ENCODE measurements around the gene ARSH.

- RRBS, result no CpG with 5 or more reads among the region's 17 CpGs
Measured at GRCh38 chrX:349284-349870, 30.8 kb upstream of the GTPBP6 start.

DNA sequence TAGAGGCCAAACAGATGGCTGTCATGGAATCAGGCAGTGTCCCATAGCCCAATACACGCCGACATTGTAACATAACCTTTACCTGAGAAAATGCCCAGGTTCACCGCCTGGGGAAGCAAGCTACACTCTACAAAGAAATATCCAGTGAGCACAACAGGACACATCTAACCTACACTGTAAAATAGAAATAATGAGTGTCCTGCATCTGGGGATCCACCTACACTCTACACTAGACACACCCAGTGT is 242.2 kb downstream of the CRLF2 start:
- RRBS, result no CpG with 5 or more reads among the region's 3 CpGs

DNA sequence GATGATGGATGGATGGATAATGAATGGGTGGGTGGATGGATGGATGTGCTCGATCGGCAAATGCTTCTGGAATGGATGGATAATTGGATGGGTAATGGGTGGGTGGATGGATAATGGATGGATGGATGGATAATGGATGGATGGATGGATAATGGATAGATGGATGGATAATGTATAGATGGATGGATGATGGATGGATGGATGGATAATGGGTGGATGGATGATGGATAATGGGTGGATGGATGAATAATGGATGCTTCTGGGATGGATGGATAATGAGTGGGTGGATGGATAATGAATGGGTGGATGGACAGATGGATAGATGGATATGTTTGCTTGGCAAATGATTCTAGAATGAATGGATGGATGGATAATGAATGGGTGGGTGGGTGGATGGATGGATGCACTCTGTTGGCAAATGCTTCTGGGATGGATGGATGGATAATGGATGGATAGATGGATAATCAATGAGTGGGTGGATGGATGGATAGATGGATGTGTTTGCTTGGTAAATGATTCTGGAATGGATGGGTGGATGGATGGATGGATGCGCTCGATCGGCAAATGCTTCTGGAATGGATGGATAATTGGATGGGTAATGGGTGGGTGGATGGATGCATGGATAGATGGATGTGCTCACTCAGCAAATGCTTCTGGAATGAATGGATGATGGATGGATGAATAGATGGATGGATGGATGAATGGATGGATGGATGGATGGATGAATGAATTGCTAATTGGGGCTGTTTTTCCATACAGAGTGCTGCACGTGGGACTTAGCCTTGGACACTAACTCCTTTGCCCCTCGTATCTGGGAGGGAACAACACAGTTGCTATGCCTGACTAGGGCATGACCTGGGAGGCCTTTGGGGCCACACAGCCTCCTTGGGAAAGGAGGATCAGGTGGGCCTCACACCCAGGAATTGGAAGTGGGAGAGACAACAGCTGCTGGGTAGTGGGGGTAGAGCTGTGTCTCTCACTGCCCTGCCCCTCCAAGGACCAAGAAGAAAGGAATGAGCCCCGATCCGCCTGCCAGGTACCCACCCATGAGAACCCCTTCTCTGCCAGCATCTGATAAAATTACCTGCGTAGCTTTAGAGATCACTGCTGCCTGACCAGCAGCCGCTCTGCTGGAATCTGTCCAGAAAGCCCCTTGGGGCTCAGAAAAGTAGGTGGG is 4.1 kb upstream of the SLC25A6 start:
- RRBS, result no CpG with 5 or more reads among the region's 11 CpGs

GRCh38 chrX:1403603-1404645 is 12.0 kb upstream of the SLC25A6 start:
- RRBS, result no CpG with 5 or more reads among the region's 9 CpGs

DNA sequence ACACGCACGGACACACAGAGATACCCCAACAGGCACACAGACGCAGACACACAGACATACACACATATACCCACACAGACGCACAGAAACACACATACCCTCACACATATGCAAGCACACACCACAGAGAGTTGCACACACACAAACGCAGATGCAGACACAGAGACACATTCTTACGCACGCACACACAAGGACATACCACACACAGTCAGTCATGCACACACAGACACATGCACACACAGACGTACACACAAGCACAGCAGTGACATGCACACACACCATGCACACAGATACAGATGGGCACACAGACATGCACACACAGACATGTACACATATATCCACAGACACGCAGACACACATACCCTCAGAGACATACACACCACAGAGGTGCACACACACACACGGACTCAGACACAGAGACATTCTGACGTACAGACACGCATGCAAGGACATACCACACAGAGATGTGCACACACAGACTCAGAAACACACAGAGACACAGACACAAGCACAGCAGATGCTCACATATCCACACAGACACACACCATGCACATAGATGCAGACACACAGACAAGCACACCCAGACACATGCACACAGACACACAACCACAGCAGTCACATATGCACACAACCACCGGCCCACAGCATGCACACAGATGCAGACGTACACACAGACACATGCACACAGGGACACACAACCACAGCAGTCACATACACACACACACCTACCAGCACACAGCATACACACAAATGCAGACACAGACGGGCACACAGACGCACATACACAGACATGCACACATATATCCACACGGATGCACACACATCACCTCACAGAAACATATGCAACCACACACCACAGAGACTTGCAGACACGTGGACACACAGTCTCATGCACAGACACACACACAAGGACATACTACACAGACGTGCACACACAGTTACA is 24.9 kb upstream of the SLC25A6 start:
- RRBS, result no CpG with 5 or more reads among the region's 19 CpGs

- RRBS, result no CpG with 5 or more reads among the region's 18 CpGs
Measured at GRCh38 chrX:1467106-1467607, 14.4 kb upstream of the ASMTL start.

- RRBS, result no CpG with 5 or more reads among the region's 3 CpGs
Measured at GRCh38 chrX:1470497-1470907, 17.8 kb upstream of the ASMTL start.

- RRBS, result no CpG with 5 or more reads among the region's 7 CpGs
Measured at GRCh38 chrX:1661025-1661375, 46.1 kb downstream of the ASMT start.

DNA sequence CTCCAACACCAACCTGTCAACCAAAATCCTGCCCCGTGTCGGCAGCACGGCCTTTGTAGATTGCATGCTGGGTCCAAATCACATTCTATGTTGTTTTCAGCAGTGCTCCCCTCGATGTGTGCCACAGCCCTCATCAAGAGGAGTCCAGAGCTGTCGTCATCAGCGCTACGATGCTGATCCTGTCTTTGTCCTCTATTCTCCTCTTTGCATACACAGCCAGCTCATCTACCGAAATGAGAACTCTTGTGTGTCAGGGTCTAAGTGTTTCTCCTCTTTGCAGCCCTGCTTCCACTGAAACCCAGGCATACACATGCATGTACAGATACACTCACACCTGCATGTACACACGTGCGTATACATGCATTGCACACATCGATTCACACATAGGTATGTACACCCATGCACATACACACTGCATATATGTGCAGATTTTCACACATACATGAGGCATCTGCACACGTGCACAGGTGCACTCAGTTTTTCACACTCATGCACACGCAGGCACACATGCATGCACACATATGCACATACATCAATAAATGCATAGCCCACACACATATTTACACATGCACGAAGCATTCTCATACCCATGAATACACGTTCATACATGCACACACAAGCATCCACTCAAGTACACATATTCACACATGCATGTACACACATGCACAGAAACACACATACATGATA is 324.9 kb downstream of the DHRSX start:
- RRBS, result no CpG with 5 or more reads among the region's 15 CpGs

GRCh38 chrX:2472883-2473560 is 27.8 kb downstream of the DHRSX start:
- RRBS, result no CpG with 5 or more reads among the region's 21 CpGs

- RRBS, result no CpG with 5 or more reads among the region's 5 CpGs
Measured at GRCh38 chrX:2609729-2609840, 81.5 kb upstream of the CD99 start.

DNA sequence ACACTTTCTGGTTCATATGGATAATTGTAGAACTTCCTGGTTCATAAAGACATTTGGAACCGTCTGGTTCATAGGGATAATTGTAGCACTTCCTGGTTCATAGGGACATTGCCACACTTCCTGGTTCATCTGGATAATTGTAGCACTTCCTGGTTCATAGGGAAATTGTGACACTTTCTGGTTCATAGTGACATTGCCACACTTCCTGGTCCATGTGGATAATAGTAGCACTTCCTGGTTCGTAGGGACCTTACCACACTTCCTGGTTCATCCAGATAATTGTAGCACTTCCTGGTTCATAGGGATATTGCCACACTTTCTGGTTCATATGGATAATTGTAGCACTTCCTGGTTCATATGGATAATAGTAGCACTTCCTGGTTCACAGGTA is 61.2 kb upstream of the CD99 start:
- RRBS, result no CpG with 5 or more reads among the region's 2 CpGs

- RRBS, result no CpG with 5 or more reads among the region's 9 CpGs
Measured at GRCh38 chrX:2651048-2651294, 40.1 kb upstream of the CD99 start.

- RRBS, result no CpG with 5 or more reads among the region's 15 CpGs
Measured at GRCh38 chrX:2962131-2962847, 1.9 kb downstream of the ARSL start.

- RRBS, result no CpG with 5 or more reads among the region's 9 CpGs
Measured at GRCh38 chrX:3006184-3006707, at the start of gene ARSH. Gene ARSH (plus strand): TSS chrX:3006546.

DNA sequence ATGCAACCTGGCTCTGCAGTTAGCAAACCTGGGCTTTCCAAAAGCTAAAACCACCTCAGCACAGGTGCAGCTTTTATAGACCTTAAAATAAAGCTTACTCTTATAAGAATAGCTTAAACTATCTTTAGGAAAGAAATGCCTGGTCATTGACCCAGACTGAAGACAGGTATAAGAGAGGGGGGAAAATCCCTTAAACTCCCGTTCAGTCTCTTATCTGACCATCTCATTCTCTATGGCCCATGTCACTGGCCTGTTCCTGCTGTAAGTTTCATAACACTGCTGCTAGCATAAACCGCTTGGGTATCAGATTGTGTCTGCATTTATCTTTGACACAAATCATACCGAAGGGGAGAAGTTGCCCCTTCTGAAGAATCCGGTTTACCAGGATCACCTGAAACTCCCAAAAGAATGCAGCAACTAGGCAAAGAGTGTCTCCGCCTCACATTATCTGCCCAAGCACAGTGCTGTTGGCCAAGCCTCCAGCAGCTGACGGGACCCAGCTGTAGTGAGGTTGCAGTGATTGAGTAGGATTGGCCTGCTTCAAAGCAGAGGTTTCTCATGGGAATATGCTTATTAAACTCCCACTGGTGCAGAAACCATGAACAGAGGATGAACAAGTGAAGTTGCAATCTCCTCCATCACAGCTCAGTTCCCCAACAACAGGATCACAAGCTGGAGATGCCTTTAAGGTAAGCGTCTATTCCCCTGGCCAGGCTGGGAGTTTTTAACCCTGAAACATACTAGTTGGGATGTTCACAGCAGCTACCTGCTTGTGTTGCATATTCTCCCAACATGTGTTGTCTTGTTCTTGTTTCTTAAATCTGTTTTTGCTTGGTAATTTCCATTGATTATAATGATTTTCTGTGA is 71.3 kb upstream of the PUDP start:
- RRBS, result no CpG with 5 or more reads among the region's 7 CpGs

- RRBS, result no CpG with 5 or more reads among the region's 11 CpGs
Measured at GRCh38 chrX:9164482-9165311, 130.8 kb upstream of the FAM9B start.

DNA sequence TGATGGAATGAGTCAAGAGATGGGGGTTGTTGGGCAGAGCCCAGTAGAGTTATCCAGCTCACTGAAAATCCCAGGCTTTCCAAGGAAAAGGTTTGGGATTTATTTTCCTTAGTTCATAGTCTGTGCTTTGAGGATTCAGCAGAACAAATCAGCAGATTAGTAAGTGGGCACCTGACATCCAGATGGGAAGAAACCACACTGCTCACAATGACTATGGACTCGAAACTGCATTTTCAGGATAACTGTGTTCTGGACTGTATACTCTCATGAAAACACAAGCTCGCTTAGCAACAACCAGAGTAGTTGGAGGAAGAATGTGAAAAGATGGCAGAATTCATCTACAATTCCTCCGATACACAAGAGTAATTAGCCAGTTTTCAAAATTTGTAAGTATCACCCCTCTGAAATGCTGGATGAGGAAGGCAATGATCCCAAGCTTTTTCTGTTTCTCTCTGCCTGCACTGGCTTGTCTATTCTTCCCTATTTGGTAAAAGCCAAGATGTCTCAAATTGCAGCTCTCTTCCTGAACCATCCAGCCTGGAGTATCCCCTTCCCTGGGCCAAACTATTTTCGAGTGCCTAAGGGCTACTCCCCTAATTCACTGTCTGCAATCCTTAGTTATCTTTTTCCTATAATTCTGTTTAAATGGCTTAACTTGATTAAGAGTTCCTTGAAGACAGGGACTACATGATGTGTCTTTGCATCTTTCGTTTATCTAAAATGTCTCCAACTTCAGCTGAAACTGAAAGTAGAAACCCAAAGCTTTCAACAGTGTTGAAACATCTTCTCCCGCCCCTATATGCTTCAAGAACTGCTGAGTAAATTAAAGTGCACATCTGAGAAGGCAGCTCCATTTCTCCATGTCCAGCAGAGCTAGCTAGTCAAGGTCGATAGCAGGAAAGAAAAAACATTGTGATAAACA is 186.0 kb upstream of the TBL1X start:
- RRBS, result no CpG with 5 or more reads among the region's 7 CpGs

DNA sequence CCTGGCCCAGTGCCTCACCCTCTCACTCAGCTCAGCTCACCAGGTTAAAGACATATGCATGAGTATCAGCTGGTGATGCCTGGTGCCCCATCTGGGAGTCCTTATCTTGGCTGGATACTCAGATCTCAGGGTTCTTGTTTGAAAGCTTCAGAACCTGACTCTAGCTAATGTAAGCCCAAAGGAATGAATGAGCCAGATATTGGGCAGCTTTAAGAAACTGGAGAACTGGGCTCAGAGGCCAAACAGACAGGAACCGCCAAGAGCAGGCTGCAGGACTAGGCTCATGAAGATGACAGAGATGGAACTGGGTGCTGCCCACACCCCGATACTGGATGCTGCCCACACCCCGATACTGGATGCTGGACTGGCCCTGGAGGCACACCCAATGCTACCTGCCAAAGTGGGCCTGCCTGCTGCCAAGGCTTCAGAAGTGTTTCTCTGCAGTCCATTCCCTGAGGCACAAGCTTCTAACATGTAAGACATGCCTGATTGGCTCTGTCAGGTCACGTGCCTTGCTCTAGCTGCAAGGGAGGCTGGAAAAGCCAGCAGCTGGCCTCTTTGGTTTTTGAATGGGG is 43.0 kb downstream of the GPR143 start:
- RRBS, result no CpG with 5 or more reads among the region's 4 CpGs

DNA sequence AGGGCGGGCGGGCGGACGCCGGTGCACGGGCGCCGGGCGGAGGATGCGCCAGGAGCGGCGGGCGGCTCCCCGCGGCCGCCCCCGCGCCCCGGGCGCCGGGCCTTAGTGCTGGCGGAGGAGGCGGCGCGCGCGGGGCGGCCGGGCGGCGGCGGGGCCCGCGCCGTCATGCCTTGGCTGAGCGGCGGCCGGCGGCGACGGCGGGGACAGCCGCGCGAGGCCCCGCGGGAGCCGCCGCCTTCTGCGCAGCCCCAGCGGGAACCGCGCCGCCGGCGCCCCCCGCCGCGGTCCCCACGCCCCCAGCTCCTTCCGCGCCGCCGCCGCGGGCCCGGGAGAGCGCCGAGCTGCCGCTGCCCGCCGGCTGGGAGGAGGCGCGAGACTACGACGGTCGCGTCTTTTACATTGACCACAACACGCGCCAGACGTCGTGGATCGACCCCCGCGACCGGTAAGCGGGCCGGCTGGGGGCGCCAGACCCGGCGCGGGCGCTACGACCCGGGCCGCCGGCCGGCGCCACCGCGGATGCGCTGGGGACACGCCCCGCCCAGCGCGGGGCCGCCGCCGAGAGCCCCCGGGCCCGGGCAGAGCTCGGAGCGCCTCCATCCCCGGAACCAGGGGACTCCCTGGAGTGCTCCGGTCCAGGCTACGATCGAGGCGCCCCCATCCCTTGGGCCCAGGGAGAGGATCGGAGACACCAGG is 48.4 kb downstream of the CLDN34 start:
- RRBS, result 2% methylated on average over 84 of the region's 119 CpGs

Measured in epithelial cell of esophagus (primary cell).